Endometrial microvascular endothelial cells (primary cell): ENCODE measurements around the gene WDR88.

DNA sequence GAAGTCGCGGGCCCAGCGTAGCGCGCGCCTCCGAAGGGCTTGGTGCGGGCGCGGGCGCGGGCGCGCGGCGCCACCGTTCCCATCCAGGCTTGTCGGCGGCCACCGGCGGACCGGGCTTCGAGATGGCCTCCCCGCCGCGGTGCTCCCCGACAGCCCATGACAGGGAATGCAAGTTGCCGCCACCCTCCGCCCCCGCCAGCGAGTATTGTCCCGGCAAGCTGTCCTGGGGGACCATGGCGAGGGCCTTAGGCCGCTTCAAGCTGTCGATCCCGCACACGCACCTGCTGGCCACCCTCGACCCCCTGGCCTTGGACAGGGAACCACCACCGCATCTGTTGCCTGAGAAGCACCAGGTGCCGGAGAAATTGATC lies at the start of gene WDR88:
TSS of gene WDR88 (plus strand) at position 67 of the 371 bp plus-strand sequence.
- RAMPAGE, long total RNA = no peak

DNA sequence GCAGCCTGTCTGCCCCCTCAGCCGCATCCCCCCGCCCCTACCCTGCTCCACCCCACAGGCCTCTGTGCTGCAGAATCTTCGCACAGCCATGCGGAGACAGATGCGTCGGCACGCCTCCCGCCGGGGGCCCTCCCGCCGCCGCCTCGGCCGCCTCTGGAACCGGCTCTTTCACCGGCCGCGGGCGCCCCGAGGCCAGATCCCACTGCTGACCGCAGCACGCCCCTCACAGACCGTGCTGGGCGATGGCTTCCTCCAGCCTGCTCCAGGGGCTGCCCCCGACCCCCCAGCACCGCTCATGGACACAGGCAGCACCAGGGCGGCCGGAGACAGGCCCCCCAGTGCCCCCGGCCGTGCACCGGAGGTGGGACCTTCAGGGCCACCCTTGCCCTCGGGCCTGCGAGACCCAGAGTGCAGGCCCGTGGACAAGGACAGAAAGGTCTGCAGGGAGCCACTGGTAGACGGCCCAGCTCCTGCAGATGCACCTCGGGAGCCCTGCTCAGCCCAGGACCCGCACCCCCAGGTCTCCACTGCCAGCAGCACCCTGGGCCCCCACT lies 12.9 kb downstream of the LRP3 start:
- RAMPAGE, long total RNA = no peak

GRCh38 chr19:33248837-33249740 lies 23.4 kb upstream of the SLC7A10 start:
- RAMPAGE, long total RNA = no peak

GRCh38 chr19:33293974-33294630 lies 8.2 kb downstream of the CEBPA start:
- RAMPAGE, long total RNA = no peak

DNA sequence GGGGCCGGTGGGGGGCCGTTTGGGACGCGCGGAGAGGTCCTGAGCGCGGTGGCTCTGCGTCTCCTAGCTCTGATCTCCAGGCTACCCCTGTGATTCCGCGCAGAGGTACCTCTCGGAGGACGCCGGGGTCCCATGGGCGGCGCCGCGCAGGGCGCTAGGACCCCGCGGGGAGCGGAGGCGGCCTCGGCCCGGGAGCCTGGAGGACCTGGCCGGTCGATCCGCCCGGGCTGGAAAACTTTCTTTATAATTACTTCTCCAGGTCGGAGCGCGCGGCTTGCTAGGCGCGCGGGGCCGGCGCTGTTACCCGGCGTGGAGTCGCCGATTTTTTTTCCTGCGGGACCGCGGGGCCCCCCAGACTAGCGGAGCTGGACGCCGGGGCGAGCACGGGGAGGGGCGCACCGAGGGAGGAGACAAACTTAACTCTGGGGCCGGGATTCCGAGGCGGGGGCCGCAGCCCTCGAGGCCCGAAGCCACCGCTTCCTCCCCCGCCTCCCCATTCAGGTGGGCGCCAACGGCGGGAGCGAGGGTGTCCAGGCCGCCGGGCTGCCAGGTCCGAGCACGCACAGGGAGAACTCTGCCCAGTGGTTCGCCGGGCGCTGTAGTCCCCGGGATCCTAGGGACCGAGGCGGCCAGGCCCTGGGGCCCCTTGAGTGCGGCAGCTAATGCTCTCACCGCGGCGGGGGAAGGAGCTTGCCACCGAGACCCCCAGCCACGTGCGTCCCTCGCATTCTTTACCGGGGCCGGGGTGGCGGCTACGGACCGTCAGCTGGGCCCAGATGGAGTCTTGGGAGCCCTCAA lies 889 bp upstream of the CEBPA start:
- RAMPAGE, long total RNA = no peak

GRCh38 chr19:33350406-33351082 lies 23.0 kb upstream of the CEBPG start:
- RAMPAGE, long total RNA = no peak

DNA sequence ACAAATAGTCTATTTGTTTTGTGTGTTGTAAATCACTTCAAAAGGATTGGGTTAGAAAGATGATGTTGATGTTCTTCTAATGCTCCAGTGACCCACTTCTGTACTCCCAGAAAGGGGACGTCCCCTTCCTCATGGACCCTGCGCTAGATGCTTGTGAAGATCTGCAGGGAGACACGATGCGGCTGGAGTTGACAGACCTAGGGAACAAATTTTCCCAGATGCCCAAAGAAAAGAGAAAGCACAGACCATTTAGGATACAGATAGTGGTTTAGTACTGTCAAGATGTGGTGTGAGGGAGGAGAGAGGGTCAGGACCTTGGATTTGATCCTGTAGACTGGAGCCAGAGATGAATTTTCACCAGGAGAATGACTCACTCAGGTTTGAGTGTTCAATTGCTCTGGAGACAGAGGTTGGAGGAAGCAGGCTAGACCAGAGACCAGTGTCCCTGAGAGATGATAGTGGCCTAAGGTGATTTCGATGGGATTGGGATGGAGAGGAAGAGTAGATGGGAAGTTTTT lies 2.1 kb downstream of the CEBPG start:
- RAMPAGE, long total RNA = no peak

DNA sequence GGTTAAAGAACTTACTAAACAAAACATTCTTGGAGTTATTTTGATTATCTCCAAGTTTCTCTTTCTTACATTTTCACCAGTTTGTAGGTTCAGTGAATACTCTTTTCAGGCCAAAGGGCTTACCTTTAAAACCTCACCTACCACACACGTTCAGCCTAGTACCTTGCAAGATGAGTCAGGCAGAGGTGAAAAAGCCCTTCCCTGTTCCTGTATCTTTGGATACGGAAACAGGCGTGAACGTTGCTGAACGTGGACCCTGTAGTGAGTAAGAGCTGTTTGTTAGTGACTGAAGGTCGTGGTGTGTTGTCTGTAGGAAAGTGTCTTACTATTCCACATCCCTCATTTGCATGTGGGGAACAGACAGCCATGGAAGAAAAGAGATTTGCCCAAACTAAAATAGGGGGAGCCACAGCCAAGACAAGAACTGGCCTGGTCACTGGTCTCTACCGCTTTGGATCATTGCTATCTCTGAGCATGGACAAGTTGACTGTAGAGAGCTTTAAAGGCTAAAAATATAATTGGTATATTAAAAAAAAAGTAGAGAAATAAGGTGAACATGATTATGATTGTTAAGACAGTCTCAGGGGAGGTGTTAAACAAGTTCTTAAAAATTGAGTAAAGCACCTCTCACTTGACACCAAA lies 3.5 kb downstream of the CEBPG start:
- RAMPAGE, long total RNA = no peak

DNA sequence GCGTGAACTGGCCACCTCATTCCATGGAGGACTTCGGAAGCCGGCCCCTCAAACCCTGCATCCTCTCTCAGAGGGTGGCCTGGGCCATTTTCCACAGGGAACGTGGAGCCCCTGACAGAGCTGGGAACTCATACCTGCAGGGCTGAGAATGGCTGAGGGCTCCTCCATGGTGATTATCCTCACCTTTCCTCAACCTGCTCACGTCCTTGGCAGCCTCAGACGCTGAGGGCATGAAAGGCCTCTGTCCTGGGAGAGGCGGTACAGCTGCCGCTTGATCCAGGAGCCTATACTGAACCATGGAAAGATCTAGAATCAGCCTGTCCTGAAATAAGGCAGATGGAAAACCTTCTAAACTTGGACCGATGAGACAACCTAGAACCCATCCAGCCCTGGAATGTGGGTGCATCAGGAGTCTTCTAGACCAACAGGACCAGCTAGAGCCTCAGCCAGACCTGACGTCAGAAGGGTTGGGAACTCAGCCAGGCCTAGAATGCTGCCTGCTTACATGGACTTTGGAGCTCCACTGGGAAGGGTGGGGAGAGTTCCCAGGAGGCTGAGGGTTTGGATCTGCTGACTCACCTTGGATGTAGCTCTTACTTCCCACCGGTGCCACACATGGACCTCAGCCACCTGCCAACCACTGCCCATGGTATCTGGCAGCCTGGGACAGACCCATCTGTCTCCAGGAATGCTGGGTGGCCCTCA lies 7.4 kb downstream of the KCTD15 start:
- RAMPAGE, long total RNA = no peak

GRCh38 chr19:33905215-33905874 lies 108.7 kb downstream of the KCTD15 start:
- RAMPAGE, long total RNA = no peak

DNA sequence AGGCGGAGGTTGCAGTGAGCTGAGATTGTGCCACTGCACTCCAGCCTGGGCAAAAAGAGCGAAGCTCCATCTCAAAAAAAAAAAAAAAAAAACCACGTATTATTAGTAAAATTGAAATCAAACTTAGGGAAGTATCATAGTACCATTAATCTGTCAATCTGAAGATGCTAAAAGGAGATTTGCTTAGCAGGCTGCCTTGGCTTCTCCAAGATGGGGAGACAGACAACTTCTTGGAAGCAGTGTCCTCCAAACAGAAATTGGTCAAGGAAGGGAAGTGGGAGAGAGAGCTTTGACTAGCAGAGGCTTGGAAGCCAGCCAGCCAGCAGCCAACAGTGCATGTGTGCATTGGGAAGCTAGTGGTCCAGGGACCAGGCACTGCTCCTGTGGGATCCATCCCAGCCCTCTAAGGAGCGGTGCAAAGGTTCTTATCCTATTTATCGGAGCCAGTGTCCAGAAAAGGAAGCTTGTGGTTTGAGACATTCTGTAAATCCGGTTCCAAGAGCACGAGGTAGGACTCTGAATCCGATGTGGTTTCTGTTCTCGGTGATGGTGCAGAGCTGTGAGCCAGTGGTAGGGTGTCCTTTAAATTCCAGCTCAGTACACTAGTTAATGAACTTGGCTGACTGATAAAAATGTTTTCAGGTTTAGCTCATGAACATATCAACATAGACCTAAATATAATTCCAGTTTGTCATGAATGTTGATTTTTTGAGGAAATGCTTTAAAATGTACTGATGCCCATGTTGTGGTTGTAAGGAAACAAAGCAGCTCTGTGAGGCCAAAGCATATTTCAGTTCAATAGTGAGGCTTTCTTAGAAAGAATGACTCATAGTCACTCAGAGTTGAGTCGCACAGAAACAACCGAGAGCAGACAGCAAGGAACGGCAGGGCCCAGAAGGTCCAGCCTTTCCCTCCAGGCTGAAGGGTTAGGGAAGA lies 21.7 kb upstream of the GARRE1 start:
- RAMPAGE, long total RNA = no peak

DNA sequence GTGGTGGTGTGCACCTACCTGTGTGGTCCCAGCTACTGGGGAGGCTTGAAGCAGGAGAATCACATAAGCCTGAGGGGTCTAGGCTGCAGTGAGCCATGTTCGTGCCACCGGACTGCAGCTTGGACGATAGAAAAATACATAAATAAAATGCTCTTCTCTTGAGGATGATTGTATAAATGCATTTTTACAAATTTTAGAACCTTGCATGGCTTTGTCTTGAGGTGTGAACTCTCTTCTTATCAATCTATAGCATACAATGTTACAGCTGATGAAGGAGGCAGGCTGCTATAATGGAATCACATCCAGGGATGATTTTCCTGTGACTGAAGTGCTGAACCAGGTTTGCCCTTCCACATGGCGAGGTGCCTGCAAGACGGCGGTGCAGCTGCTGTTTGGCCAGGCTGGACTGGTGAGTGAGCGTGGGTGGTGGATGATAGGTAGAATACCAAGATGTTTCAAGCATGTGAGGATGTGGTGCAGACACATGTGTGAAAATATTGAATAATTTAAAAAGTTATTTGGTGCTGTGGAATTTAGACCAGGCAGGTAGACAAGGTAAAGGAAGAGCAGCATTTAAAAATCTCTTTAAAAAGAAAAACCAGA lies 35.0 kb upstream of the GPI start:
- RAMPAGE, long total RNA = no peak

DNA sequence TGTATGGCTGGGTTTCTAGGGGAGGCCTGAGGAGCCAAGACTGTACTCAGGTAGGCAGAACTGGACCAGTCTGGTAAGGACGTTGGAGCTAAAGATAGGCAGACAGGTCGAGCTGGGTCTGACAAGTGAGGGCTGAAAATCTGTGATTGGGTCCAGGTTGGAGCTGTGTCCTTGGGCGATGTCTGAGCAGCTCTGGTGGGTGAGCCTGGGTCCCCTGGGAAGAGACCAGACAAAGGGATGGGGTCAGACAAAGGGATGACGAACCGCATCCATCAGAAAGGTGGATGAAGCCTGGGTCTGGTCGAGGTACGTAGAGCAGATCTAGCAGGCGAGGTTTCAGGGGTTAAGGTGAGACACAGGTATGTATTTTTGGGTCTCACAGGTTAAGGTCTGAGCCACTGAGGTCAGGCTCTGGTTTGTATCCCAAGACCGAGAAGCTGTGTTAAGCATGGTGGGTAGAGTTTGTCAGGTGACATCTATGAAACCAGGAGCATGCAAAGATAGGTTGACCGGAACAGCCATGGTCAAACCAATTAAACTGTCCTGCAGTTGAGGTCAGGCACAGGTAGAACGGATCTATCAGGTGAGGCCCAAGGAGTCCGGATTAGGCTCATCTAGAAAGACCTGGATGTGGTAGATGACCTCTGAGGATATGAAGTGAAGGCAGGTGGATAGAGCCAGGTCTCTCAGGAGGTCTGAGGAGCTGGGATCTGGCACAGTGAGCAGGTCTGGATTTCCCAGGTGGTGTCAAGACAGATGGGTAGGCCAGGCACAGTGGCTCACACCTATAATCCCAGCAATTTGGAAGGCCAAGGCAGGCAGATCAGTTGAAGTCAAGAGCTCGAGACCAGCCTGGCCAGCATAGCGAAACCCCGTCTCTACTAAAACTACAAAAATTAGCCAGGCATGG lies 19.3 kb downstream of the GPI start:
- RAMPAGE, long total RNA = no peak

- RAMPAGE, long total RNA = no peak
Measured at GRCh38 chr19:34503373-34504429, 22.1 kb downstream of the WTIP start.

DNA sequence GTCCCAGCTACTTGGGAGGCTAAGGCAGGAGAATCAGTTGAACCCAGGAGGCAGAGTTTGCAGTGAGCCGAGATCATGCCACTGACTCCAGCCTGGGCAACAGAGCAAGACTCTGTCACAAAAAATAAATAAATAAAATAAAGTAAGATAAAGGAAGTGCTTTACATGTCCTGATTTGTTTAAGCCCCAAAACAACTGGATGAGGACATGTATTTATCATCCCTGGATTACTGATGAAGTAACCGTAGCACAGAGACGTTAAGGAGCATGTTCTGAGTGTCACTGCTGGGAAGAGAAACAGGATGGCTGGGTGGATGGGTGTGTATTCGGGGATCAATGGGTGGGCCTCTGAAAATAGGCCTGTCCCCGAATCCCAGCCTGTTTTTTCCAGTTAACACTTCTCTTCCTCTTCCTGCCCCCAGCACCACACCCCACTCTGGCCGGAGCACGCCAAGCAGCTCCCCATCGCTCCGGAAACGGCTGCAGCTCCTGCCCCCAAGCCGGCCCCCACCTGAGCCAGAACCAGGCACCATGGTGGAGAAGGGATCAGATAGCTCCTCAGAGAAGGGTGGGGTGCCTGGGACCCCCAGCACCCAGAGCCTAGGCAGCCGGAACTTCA lies 8.7 kb downstream of the GRAMD1A start:
- RAMPAGE, long total RNA = no peak

DNA sequence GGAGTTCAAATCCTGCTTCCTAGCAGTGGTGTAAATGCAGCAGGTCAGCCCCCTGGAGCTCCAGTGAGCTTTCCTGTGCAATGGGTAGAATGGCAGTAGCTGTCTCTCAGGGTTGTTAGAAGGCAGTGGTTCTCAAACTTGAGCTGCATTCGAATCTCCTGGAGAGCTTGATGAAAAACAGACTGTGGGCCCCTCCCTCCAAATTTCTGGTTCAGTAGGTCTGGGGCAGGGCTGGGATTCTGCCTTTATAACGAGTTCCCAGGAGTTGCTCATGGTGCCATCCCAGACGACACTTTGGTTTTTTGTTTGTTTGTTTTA lies 3.6 kb upstream of the SCN1B start:
- RAMPAGE, long total RNA = no peak

DNA sequence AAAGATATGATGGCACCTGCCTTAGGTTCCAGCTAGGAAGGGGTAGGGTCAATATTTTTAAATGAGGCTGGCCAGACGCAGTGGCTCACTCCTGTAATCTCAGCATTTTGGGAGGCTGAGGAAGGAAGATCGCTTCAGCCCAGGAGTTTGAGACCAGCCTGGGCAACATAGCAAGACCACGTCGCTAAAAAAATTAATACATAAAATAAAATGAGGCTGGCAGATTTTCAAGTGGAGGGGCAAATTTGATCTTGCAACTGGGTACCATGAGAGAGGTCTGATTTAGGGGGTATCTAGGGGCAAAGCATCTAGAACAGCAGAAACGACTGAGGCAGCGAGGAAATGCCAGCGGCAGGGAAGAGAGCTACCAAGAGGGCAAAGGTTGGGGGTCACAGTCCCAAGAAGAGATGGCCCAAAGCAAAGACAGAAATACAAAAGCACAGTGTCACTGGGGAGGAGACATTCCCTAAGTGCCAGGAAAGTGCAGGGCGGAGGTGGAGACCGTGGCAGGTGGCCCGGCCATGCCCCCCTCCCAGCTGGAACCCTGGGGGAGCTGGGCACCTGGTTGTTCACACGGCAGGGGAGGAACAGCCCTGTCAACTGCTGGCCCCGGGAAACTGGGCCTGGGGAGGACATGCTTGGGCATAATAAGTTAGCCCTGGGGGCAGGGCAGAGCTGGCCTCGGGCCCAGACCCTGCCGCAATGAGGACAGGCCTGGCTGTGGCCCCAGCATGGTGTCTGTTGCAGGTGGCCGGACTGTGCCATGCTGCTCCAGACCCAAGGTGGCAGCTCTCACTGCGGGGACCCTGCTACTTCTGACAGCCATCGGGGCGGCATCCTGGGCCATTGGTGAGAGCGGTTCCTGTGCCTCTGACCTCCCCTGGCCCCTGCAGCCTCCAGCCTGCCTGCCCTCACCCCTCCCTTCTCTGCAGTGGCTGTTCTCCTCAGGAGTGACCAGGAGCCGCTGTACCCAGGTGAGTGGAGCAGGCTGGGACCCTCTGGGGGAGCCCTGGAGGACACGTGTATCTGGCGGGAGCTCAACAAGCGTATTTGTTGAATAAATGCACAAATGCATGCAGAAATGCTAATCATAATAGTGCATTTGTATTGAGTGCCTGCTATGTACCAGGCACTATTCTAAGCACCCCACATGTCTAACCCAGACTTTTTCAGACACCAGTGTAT lies 7.4 kb downstream of the HPN start:
- RAMPAGE, long total RNA = no peak

DNA sequence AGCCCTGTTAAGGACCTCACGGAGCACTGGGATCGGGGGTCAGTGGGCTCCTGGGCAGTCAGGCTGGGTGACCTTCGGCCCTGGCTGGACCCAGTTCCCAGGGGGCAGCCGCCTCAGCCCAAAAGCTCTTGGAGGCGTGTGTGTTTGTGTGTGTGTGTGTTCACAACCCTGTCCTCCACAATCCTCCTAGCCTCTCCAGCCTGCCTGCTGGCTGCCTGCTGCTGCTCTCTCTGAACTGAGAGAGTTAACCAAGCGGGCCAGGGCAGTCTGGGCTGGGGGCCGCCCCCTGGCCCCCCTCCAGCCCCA lies 252 bp upstream of the FXYD1 start:
- RAMPAGE, long total RNA = no peak

DNA sequence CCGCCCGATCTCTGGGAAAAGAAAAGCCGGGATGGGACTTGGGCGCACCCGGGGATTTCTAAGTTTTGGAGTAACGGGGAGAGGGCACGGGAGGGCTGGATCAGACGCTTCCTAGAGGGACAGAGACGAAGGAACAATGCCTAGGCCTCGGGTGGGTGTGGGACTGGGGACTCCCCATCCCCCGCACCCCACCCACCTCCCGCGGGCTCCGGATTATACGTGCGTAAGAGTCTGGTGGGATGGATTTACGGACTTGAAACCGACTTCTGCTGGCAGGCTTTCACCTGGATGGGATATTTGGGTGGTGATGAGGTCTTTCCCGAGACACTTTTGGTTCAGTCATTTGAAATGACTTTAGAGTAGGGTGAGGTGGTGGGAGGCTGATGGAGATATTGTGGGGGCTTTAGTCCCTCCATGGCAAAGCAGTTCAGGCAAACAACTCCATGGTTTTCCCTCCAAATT lies 653 bp downstream of the LSR start:
- RAMPAGE, long total RNA = no peak

DNA sequence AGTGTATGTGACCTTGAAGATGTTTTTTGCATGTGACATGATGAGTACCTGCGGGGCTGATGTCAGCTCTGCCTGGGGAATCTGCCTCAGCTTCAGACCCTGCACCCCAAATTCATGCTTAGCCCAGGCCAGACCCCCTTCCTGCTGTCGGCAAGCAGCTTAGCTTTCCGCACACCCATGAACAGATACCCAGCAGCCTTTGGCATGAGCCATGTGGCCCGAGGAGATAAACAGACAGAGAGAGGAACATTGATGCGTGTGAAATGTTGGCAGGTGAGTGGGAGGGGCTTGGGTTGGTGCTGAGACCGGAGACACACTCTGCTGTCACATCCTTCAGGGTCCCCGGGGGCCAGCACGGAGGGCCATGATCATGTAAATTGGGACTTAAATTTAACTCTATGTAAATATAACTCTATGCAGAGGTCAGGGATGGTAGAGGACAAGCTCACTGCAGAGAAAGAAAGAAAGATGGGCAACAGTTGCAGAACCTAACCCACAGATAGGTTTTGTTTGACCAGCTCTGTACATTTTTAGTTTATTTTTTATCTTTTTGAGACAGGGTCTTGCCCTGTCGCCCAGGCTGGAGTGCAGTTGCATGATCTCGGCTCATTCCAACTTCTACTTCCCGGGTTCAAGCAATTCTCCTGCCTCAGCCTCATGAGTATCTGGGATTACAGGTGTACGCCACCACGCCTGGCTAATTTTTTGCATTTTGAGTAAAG lies 1.6 kb downstream of the CD22 start:
- RAMPAGE, long total RNA = no peak